Placental pericyte (primary cell): ENCODE results near the genes MGAT4D, ZNF330 and GAB1.

DNA sequence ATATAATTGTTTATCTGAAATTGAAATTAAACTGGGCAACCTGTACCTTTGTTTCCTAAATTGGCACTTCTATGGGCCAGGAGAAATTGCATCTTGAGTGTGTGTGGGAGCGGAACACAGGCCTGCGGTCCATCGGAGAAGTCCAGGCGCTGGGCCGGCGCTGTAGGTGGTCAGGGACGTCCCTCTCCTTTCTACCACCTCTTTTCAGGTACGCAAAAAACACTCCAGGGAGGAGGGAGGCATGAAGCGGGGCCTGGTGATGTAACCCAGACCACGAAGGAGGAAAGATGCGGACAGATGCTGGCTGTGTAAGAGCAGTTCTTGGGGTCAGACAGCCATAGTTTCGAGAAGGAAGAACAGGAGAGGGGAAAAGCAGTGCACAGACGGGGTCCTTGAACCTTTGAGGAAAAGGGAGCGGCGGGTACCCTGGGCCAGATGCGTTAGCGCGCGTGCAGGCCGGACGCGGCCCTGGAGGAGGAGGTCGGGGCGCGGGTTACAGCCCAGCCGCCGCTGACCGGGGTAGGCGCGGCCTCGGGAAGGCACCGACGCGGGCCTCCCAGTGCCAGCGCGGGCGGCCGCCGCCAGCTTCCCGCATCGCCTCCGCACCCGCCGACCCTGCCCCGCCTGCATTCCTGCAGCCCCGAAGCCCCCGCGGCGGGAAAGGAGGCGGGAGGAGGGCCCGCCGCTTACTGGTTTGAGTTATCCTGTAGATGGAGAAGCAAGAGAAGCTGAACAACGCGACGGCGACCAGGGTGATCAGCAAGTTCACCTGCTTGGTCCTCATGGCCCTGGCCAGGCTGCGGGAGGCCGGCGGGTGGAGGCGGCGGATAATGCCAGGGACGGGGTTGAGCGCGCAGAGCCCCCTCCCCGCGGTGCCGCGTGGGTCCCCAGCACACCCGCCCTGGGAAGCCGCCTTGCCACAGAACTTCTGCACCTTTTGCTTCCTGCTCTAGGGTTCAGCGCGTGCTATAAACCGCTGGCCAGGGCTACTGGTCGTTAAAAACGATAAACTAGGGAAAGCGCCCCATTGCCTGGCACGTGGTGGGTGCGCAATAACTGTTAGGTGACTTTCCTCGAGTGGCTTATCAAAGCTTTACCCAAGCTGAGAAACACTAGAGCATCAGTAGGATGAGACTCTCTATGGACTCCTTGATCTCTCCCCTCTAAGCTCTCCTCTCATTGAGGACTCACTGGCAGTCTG lies at the start of gene MGAT4D:
TSS of gene MGAT4D (minus strand) at position 855 of the 1,201 bp plus-strand sequence.
- CAGE, long polyA plus RNA: no peak

DNA sequence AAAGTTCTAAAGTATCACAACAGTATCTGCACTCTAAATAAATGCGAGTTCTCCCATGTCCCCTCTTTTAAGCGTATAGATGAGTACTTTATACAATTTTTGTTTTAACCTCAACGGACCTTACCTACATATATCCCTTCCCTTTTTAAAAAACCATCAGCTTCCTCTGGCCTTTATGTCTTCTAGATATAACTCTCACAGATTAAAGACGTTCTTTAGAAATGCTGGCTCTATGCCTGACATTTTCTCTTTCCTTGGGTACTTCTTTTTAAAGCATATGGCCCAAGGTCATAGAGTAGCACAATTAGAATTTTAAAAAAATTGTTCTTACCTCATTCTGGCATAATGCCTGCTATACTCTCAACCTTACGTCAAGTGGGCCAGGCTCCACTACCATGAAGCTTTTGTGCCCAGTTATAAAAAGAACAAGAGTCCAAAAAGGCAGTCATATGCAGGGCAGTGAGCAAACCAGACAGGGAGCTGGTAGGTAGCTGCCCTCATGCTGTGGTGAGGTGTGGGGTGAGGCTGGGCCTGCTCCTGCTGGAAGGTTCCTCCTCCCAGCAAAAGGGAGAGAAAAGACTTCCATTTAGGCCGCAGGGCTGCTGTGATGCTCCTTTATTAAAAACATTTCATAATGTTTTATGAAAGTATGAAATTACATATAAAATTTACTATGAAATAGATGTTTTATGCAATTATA lies 64.3 kb upstream of the UCP1 start:
- CAGE, long polyA plus RNA: no peak

DNA sequence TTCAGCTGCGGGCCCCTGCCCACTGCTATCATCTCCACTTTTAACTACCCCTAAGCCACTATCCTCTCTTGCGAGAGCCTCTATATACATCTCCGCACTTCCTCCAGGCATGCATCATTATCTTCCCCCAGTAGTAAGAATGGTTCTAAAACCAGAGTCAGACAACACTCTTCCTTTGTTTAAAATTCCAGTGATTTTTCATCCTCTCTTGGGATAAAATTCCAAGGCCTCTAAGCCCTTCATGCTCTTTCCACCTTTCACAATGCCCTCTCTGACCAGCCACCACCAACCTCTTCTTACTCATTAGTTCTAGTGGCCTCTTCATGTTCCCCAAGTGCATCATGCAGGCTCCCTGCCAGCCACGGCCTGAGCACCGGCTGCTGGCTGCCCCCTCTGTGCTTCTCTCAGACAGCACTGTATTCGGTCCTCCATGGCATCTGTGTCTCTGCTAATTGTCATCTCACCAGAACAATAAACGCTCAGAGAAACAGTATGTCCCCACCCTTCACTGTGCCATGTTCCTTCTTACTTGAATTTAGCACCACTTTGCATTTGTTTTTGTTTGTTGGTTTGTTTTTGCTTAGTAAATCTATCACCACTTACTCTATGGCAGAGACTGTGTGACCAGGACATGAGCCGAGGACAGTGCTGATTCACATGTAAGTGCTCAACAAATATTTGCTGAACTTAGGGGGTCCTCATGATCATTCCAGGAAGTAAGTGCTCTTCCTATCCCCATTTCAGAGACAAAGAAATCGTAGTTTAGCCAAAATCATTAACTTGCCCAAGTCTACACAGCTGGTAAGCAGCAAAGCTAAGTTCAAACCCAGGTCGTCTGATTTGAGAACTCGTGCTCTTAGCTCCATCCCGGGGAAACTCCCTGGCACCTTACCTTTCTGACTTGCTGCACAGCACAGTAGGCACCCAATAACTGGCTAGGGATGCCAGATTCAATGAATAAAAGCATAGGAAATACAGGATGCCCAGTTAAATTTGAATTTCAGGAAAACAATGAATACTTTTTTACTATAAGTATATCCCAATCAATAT lies 77.0 kb upstream of the UCP1 start:
- CAGE, long polyA plus RNA: no peak

DNA sequence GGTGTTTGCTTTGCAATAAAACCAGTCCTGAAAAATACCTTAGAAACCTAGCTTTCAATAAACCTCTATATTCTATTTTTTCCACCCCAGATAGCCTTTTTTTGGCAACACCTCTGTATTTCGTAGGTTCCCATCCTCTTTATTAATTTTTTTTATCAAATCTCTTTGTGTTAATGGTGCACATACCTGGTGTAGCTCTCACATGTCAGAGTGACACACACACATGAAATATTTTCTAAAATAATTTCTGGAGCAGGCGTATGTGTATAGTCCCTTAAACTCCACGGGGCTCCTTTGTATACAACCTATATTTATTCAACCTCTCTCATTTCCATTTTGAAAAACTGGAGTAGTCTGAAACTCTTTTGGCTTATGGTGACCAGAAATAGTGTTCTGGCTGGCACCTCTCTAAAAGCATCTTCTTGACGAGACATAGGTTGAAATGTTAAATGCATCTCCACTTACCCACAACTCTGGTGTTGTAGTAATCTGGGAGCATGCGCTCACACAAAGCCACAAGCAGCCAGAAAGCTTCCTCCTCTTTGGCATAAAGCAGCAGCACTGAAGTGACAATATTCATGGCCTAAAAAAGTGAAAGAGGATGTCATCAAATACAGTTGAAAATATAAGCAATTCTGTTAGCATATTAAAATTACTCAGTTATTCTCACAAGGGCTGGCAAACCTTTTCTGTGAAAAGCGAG lies 90.5 kb upstream of the UCP1 start:
- CAGE, long polyA plus RNA: no peak

DNA sequence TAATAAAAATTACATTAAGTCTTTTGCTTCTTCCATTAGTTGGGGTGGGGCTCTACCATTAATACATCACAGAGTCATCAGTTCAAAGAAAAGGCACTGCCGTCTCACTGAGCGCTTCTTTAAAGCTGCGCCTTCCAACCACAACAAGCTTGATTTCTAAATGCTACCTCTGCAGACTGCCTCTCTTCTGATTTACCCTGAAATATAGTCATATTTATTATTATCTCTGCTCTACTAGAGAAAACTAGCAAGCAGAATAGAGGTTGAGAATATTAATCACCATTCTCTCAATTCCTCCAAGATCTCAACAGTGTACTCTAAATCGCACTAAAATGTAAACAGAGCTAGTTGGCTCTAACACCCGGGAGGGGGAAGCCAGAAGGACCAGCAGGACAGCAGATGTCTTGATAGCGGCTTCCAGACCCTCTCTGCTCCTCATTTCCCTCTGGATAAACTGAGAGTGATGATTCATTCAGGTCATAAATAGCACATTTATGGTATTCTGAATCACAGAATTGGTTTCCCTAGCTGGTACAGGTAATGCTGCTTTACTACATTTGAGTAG lies 82.6 kb downstream of the TBC1D9 start:
- CAGE, long polyA plus RNA: no peak

GRCh38 chr4:141002530-141003101 lies 130.7 kb downstream of the RNF150 start:
- CAGE, long polyA plus RNA: no peak

- CAGE, long polyA plus RNA: no peak
Measured at GRCh38 chr4:141126434-141126835, 6.8 kb downstream of the RNF150 start.

DNA sequence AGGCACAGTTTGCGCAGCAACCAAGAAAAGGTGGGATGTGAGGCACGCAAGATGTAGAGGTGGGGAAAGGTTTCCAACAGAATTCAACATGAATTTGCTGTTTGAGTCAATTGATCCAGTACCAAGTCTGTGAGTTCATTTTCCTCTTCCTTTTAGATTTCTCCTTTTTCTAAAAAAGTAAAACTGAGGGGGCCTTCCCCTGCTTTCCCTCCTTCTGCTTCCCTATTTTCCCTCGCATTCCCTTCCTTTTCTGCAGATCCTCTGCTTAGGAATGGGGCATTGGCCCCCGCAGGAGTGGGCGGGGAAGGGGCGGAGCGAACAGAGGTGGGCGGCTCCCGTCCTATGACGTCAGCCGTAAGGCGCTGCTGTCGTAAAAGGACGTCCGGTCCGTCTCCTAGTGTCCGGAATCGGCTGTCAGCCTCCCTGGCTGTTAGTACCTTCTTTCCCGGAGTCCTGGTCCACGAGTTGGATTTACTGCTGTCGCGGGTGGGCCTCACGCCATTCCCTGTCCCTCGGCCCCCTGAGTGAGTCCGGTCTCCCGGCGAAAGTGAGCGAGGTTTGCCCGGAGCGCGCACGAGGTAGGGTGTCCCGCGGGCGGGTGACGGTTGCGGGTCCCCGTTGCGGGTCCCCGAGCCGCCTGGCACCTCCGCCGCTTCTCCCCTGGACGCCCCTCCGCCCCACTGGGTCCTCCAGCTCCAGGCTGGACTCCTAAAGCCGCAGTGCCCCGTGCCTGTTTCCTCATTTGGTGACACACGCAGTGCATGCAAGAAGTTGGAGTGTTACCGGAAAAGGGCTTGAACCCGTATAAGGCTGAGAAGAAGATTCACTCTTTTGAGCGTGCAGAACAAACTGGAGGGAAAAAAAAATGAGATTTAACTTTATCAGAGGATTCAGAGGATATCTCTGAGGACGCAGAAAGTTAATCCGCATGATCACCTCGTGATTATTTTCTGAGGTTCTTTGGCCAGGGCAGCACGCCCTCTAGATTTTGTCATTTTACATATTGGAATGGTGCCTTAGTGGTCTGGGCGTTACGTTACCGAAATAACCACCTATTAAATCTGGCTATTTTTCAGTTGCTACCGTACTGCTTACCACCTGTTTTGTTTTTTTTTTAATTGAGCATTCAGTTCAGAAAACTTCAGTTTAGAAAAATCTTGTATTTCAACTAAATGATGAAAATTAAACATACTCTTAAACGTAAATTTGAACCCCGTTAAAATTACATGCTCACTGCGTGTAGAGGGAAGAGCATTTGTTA lies at the start of gene ZNF330:
TSS of gene ZNF330 (plus strand) at position 365 of the 1,261 bp plus-strand sequence.
- CAGE, long polyA plus RNA: start-site peak on the plus strand centred at position 385 of the sequence, 40 bp wide, 89 and 47 reads in 2 replicates

- CAGE, long polyA plus RNA: no peak
Measured at GRCh38 chr4:141235929-141236604, 15.4 kb downstream of the ZNF330 start.

- CAGE, long polyA plus RNA: no peak
Measured at GRCh38 chr4:141353152-141353643, 132.5 kb downstream of the ZNF330 start.

- CAGE, long polyA plus RNA: no peak
Measured at GRCh38 chr4:142380191-142380721, 465.8 kb downstream of the INPP4B start.

DNA sequence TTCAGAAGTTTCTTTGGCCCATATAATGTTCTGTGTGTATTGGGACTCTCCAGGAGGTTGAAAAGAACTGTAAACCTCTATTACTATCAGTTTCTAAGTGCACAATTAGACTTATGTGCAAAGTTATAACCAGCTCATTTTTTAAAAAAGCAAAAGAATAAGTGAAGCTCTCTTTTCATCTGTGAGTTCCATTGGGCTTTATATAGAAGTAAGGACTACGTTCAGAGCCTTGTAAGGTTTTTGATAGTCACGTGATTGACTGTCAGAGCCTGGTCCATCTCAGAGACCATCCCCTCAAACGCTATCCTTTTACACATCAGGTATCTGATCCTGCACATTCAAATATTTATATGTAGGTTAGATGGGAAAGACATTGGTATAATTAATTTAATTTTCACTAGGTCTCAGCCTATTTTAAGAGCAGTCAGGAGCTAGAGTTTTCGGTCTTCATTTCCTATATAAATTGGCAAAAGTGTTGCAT lies 279.3 kb downstream of the INPP4B start:
- CAGE, long polyA plus RNA: no peak

DNA sequence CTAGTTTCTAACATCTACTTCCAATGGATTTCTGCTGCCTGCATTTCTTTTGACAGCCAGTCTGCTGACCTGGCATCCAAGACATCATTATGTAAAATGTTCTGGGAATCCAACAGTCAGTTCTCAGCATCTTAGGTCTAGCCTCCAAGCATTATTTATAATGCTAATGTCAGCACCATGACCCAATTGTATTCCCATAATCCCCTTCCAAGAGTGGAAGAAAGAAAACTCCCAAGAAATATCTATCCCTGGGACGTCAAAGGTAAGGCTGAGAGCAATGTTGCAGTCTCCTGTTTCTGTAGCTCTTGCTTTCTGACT lies 50.6 kb upstream of the GAB1 start:
- CAGE, long polyA plus RNA: no peak

DNA sequence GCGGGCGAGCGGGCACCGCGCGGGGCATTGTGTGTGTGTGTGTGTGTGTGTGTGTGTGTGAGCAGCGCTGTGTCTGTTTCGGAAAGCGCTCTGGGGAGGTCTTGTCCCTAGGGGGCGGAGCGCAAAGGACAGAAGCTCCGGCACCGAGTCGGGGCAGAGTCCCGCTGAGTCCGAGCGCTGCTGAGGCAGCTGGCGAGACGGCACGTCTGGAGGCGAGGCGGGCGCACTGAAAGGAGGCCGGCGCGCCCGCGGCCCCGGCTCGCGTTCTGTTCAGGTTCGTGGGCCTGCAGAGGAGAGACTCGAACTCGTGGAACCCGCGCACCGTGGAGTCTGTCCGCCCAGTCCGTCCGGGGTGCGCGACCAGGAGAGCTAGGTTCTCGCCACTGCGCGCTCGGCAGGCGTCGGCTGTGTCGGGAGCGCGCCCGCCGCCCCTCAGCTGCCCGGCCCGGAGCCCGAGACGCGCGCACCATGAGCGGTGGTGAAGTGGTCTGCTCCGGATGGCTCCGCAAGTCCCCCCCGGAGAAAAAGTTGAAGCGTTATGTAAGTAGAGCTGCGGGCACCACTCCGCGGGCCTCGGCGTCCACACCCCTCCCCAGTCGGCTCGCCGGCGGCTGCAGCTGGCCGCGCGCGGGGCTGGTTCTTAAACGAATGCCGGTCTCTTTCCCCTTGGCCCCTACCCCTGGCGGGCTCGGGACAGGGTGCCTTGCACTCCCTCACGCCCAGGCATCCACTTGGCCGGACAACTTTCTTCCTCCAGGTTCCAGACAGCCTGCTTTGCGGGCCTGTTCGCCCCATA lies at the start of gene GAB1:
TSS of gene GAB1 (plus strand) at position 156 of the 796 bp plus-strand sequence.
- CAGE, long polyA plus RNA: no peak

- CAGE, long polyA plus RNA: no peak
Measured at GRCh38 chr4:143348125-143349083, 11.7 kb downstream of the GAB1 start.

GRCh38 chr4:143372192-143373073 lies 35.8 kb downstream of the GAB1 start:
- CAGE, long polyA plus RNA: no peak

GRCh38 chr4:143408724-143409727 lies 72.3 kb downstream of the GAB1 start:
- CAGE, long polyA plus RNA: no peak

DNA sequence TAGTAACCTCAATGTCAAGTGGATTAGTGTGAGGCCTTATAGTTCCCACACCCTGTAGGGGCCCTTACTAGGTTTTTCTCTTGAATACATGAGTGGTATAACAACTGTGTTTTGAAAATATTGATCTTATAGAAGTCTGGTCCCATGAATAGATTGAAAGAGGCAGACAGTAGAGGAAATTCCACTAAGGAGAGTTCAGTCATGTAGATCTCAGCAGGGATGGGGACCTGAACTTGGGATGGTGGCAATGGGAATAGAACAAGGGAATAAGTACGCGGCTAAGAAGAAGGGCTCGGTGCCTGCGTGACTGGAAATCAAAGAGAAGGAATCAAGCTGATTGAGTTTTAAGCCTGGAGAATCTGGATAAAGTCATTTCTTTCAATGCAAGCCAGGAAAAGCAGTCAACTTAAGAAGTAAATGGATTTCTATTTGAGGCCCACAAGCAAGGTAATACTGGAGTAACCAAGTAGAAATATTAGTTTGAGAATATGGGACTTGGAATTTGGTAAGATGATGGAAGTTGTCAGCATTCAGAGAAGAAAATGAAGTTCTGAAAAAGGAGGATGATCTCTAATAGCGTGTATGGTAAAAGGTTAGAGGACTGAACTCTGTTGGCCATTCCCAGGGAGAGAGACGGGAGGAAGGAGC lies 77.1 kb upstream of the SMARCA5 start:
- CAGE, long polyA plus RNA: no peak

- CAGE, long polyA plus RNA: no peak
Measured at GRCh38 chr4:143513178-143513405, 410 bp upstream of the SMARCA5 start.

DNA sequence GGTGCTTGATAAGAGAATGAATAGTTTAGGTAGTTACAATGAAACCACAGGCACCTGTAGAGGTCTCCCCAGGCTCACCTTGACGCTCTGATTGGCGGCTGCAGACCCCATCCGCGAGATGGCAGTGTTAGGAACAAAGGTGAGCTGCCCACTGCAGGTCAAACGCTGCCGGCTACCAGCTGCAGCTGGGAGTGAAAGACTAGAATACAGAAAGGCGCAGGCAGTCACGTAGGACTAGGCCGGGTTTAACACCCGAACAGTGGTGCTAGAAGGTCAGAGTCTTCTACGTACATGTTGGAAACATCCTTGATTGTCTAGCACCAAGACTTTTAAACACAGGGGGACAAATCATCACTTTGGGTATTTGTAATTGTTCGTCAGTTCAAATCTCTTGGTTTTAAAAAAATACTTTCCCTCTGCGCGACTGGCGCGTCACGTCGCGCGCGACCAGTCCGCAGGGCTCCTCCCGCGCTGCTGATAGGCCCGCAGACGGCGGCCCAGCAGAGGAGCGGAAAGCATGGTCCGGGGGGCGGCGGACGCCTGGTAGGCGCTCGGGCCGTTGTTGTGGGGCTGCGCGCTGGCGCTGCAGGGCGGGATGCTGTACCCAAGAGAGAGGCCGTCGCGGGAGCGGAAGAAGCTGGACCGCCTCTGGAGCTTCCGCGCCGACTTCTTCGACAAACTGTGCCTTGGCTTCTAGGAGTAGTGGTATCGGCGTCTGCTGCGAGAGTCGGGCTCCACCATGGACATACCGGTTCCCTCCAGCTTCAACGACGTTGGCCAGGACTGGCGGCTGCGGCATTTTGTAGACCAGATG lies 45.7 kb downstream of the SMARCA5 start:
- CAGE, long polyA plus RNA: no peak